ENCODE measurements around a stretch of chr16.

- PRO-cap: no peak
Measured at GRCh38 chr16:52577862-52578741, 31.2 kb upstream of the TOX3 start.

- PRO-cap: bidirectional peak, plus-strand start at chr16:53055821, minus-strand start at chr16:53055713
Measured at GRCh38 chr16:53055086-53056031, 568 bp downstream of the CHD9 start.

DNA sequence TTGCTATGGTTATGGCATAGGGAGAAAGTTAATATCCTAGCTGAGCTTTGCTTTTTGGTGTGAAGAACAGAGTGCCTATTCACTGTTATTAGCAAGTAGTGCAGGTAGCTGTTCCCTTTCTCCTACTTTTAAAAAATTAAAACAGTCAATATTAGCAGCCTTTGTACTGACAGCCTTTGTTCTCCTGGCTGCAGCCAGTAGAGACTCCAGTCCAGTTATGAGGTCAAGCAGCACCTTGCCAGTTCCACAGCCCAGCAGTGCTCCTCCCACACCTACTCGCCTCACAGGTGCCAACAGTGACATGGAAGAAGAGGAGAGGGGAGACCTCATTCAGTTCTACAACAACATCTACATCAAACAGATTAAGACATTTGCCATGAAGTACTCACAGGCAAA is 22.6 kb downstream of the AKTIP start:
- PRO-cap: no peak

DNA sequence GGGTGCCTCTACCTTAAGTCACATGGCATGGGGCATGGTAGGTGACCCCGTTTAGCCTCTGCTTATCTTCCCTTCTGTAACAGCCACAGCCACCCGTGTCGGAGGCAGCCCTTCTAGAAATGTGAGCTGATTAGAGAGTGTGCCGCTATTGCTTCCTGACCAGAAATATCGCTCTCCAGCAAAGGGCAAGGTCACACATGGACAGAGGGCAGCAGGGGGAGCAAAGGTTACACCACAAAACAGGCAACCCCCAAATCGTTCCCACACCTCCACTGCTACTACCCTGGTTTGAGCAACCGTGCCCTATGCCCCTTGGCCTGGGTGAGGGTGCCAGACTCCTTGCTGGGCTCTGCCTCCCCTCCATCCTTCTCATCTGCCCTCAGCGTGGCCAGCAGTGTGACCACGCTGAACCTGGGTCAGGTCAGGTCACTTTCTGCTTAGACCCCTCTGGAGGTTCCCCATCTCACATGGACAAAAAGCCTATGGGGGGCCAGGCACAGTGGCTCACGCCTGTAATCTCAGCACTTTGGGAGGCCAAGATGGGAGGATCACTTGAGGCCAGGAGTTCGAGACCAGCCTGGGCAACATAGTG is 8.8 kb upstream of the AKTIP start:
- PRO-cap: no peak

DNA sequence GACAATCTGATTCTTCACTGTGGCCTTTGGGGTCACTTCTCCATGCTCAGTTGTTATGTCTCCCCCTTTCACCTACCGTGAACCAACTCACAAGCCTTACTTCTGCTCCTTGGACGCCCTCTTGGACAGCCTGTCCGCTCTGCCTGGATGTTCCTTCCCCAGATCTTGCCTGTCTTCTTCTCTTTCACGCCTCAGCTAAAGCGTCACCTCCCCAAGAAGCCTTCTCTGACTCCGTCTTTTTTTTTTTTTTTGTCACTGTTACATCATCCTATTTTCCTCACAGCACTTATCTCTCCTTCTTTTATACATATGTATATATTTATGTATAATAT is 16.3 kb upstream of the AKTIP start:
- PRO-cap: no peak

DNA sequence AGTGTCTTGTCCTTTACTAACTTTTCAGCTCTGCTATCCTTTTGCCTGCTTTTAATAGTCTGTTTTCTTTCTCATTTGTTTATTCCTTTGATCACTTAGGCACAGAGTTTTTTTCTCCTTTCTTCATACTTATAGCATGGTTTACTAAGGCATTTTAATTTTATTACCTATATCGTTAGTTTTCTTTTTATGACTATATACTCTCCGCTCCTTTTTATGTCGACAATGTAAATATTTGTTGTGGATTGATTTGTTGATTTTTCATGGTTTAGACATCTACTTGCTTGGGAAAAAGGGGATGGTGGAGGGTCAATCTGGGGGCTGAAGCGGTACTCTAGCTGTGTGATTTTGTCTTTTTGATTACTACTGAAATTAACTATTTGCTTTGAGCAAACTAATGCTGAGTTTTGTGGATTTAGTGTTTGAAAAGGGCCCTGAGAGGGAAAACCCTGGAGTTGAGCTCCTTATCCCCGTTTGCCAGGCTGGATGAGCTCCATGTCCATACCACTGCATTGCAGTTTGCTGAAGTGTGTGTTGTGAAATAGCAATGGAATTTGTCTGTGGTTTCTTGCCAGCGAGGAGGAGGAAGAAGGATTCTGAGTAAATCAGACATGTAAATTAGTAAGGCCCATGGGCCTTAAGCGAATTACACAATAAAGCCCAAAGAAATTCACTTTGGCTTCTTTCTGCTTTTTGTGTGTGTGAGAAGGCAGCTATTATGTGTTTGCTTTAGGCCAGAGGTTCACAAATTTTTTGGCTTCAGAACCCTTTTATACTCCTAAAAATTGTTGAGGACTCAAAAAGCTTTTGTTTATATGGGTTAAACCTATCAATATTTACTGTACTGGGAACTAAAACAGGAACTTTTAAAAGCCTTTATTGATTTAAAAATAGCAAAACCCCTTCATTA is 72.0 kb downstream of the FTO start:
- PRO-cap: no peak

DNA sequence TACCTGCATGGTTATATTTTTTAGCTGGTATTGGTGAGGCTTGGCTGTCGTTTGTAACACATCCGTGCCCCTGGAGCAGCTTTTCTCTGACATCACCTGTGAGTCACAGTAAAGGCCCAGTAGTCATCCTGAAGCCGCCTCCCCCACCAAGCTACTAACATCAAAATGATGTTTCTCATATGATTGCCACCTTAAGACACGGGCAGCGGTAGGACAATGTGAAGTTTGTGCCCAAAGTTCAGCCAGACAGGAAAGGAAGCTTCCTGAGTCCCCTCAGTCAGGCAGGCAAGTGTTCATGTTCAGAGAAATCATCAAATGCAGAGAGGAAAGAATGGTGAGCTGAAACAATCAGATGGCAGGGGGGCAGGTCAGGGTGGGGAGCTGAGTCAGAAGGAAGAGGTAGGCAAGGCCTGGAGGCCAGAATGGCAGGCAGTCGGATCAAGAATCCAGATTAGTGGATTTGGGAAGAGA is 209.2 kb downstream of the IRX3 start:
- PRO-cap: no peak

DNA sequence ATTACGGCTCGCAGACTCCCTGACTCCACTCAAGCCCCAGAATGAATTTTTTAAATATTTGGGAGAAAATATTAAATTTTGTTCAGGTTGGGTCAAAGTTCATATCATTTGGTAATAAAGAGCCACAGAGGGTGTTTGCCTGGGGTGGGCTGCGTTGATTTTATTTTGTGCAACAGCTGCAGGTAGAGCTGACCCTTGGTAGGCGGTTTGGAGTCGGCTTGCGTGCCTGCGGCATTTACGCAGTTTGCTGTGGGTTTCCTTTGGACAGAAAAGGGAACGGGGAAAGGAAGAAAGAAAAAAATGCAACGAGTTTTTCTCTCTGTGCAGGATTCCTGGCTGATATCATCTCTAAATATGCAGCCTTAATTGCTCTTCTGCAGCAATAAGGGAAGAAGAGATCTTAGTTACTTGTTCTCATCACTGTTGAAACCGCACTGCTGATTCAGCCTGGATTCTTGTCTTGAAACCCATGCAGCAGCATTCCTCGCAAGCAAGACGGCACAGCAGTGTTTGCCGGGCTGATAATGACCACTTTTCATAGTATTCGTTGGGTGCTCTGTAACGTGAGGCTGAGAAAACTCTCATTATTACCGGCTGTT is 114.6 kb downstream of the IRX3 start:
- PRO-cap: no peak

GRCh38 chr16:54240289-54240606 is 46.3 kb downstream of the IRX3 start:
- PRO-cap: no peak

- PRO-cap: no peak
Measured at GRCh38 chr16:54284253-54284797, 2.3 kb downstream of the IRX3 start.

- PRO-cap: no peak
Measured at GRCh38 chr16:54360910-54361168, 74.3 kb upstream of the IRX3 start.

DNA sequence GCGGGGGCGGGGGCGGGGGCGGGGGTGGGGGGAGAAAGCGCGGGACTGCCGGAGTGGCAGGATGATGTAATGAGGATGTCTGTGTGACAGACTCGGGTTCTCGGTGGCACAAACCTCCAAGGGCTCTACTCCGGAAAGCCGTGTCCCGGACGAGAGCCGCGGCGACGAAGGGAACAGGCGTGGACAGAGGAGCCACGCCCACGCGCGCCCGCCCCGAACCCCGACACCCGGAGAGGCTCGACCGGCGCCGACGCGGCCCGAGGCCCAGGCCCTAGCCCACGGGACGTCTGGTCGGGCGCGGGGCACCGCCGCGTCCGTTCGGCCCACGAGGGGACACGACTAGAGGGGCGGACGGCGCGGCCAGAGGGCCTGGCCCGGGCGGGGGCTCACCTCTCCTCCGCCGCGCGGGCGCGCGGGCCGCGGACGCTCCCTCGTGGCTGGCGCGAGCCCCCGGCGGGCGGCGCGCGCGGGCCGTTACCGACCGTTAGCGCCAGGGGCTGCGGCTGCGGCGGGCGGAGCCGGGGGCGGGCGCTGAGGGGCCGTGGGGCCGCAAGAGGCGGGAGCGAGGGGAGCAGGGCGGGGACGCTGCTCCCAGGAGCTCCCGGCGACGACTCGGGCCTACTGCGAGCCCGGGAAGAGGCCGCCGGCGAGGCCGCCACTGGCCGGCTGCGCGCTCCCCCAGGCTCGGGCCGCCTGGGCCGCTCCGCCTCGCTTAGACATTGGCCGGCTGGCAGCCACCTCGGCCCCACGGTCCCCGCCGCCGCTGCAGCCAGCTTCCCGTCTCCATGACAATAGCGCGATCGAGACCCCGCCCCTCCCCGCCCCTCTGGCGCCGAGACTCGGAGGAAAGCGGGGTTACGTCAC is 2.1 kb upstream of the IRX5 start:
- PRO-cap: bidirectional peak, plus-strand start outside the sequence, minus-strand start at position 765 of the sequence

DNA sequence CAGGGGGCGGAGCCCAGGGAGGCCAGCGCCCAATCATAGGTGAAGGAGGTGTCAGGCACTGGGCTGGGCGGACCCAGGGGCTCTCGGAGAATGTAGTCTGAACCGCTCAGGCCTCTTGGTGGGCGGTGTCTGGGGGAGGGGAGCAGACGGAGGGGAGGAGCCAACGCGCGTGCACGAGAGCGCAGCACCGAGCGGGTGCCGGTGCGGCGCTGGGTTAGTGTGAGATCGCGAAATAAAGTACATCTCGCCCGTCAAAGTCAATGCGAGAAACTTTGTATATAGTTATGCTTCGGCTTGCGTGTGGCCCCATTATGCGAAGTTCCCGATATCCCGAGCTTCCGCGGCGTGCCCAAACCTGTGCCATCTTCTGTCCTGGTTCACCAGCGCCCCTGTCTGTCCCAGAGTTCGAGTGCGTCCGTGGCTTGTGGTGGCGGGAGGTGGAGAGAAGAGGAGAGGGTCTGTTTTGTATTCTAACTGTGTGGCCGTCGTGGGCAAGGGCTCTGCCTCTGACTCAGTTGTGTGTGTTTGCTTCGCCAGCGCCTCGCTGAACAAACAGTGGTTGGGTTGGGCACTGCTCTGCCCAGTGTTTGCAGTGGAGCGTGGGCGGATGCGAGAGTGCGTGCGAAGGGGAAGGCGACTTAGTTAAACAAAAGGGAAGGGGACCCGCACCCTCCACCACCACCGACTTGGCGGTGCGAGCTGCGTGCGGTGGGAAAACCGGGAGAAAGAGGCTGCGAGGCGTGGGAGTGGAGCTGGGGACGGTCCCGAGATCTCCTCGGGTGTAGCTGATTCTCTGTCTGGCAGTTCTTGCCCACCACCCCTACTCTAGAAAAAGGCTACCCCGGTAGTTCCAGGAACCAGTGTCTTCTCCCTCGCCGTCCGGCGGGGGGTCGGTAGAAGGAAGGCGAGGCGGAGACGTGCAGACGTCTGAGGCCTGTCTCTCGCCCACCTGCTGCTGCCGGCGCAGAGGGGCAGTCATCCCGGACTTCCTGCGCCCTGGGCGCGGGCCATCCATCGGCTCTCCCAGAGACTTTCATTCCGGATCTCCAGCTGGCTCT is 1.1 kb upstream of the IRX5 start:
- PRO-cap: bidirectional peak, plus-strand start at position 176 of the sequence, minus-strand start outside the sequence

GRCh38 chr16:54940521-54940972 is 9.9 kb downstream of the IRX5 start:
- PRO-cap: no peak

- PRO-cap: no peak
Measured at GRCh38 chr16:55486647-55487690, 8.0 kb downstream of the MMP2 start.

- PRO-cap: unidirectional peak, minus-strand start at chr16:55709759
Measured at GRCh38 chr16:55709668-55710014, 53.9 kb downstream of the SLC6A2 start.

GRCh38 chr16:55759983-55760951 is 72.6 kb downstream of the CES1 start:
- PRO-cap: no peak

DNA sequence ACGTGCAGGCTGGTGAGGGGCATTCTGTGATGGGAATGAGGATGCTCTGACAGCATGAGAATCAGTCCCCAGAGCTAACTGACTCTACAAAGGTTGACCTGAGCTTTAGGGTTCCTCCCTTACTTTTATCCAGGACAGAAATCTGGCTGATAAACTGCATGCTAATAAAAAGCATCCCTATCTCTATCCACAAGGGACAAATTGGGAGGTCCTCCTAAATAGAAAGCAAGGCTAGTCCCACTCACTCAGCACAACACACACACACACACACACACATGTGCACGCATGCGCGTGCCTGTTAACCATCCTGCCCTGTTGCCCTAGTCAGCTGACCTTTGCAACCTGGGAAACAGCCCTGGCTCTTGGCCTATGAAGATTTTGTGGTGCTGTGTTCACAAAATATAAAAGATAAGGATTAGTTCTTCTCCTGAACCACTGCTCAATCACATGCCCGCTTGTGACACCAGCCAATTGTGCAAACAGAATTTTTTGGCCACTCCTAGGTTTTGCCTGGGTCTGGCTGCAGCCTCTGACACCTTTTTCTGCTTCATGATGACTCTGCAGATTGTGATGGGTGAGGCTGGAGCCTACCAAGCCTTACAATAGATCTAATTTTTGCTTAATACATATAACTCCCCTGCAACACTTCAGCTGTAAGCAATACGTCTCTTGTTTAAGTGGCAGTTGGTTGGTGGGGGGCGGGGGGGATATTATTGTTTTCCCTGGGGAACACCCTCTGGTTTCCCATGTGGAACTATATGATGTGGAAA is 3.3 kb upstream of the CES1 start:
- PRO-cap: no peak

DNA sequence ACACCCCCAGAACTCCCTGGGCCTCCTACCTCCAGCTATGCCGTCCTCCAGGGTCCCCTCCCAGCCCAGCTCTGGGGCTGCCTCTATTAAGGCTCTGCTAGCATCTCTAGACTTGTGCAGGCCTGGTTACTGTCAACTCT is 20.0 kb downstream of the GNAO1 start:
- PRO-cap: no peak

DNA sequence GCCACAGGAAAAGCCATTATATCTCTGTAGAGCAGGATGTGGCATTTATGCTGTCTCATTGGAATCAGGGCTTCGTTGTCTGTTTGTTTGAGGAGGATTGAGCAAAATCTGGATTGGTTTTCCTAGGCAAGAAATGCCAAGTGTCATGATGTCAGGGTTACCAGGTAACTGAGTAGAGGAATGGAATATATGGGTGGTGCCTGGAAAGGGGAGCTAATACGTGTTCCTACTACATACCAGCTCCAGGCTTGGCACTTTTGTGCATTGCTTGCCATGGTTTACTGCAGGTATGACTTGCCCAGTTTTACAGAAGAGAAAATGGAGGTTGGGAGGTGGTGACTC is 33.8 kb downstream of the GNAO1 start:
- PRO-cap: no peak

Data from jejunum (tissue), 1 donor.